SK-MEL-5 (cell line): Measurements from ENCODE around the genes OR56B4, MRPL17 and OR2D2.

RAMPAGE:
- cytosol, long total RNA: no peak
- long total RNA: no peak
- nucleus, long total RNA: no peak
Observed at GRCh38 chr11:6107377-6107901, at the start of gene OR56B4. TSS of gene OR56B4 (plus strand) at chr11:6107684.

GRCh38 chr11:6391122-6392259 is 1.2 kb downstream of the SMPD1 start:
RAMPAGE:
- cytosol, long total RNA: no peak
- long total RNA: no peak
- nucleus, long total RNA: no peak

DNA sequence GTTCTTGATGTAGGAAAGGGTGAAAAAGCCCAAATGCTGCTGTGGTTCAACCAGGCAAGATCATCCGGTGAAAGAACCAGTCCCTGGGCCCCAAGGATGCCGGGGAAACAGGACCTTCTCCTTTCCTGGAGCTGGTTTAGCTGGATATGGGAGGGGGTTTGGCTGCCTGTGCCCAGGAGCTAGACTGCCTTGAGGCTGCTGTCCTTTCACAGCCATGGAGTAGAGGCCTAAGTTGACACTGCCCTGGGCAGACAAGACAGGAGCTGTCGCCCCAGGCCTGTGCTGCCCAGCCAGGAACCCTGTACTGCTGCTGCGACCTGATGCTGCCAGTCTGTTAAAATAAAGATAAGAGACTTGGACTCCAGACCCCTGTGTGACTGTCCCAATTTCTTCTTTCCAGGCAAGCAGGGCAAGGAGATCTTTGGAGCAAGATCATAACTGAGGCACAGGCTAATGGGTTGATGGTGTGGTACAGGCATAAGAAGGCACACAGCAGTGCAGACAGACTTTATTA is 4.4 kb downstream of the SMPD1 start:
RAMPAGE:
- cytosol, long total RNA: no peak
- long total RNA: no peak
- nucleus, long total RNA: no peak

DNA sequence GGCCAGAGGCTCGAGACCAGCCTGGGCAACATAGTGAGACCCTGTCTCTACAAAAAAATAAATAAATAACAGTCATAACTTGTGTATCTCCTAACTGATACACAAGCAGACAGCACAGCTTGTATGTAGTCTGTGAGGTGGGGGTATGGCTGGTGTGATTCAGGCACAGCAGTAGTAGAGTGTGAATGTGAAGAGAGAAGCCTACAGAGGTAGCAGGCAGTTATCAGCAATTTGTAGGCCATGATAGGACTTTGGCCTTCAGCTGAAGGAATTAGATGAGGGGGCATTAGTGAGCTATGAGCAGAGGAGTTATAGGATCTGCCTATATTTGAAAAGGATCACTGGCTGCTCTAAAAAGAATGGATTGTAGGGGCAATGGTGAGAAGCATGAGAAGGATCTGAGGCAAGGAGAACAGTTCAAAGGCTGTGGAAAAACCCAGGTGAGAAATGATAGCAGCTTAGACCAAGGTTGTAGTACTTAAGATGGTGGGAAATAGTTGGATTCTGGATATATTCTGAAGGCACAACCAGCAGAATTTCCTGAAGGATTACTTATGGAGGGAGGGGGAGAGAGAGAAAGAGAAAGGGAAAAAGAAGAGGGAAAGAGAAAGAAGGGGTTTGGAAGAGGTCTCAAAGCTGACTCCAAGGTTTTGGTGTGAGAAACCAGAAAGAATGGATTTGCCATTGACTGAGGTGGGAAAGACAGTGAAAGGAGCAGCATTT is 1.3 kb upstream of the DNHD1 start:
RAMPAGE:
- cytosol, long total RNA: no peak
- long total RNA: no peak
- nucleus, long total RNA: no peak

DNA sequence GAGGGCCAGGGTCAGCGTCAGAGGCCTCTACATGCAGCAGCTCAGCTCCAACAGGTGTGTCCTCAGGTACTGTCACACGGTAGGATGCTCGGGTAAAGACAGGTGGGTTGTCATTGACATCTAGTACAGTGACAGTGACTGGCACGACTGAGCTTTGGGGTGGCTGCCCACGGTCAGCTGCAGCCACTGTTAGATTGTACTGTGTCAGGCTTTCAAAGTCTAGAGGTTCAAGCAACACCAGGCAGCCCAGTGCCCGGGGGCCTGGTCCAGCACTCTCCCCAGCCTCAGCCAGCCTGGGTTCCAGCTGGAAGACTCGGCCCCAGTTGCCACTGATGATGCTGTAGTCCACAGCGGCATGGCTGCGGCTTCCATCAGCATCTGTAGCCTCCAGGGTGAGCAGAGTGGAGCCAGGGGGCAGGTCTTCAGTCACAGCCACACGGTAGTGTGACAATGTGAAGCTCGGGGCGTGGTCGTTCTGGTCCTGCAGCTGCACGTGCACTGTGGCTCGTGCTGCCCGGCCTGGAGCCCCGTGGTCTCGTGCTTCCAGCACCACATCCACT is 4.6 kb upstream of the TPP1 start:
RAMPAGE:
- cytosol, long total RNA: no peak
- long total RNA: no peak
- nucleus, long total RNA: no peak

RAMPAGE:
- cytosol, long total RNA: start-site peak on the minus strand at chr11:6683285-6683337, 2,754 and 1,396 reads in 2 replicates
- long total RNA: start-site peak on the minus strand at chr11:6683269-6683342, 2,518 and 931 reads in 2 replicates
- nucleus, long total RNA: start-site peak on the minus strand at chr11:6683297-6683320, 139 and 81 reads in 2 replicates
Observed at GRCh38 chr11:6682561-6683818, at the start of gene MRPL17. TSS of gene MRPL17 (minus strand) at chr11:6683340.

GRCh38 chr11:6743367-6743952 is 28.3 kb downstream of the OR2AG2 start:
RAMPAGE:
- cytosol, long total RNA: no peak
- long total RNA: no peak
- nucleus, long total RNA: no peak

RAMPAGE:
- cytosol, long total RNA: no peak
- long total RNA: no peak
- nucleus, long total RNA: no peak
Observed at GRCh38 chr11:6892281-6892883, at the start of gene OR2D2. TSS of gene OR2D2 (minus strand) at chr11:6892500.

DNA sequence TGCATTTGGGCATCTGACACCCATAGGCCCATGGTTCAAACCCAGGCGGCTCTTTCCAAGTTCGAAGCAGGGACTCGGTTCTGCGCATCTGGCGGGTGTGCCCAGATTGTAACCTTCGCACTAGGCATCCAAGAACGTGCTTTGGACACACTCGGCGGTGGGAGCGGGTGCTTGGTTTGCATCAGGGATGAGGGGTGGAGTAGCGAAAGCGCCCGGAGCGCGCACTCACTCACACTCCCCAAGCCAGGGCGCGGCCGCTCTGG is 292 bp upstream of the SYT9 start:
RAMPAGE:
- cytosol, long total RNA: no peak
- long total RNA: no peak
- nucleus, long total RNA: no peak

GRCh38 chr11:7256755-7257467 is 5.2 kb downstream of the SYT9 start:
RAMPAGE:
- cytosol, long total RNA: no peak
- long total RNA: no peak
- nucleus, long total RNA: no peak

GRCh38 chr11:7579264-7579952 is 65.6 kb downstream of the PPFIBP2 start:
RAMPAGE:
- cytosol, long total RNA: no peak
- long total RNA: no peak
- nucleus, long total RNA: no peak

GRCh38 chr11:7600222-7600985 is 72.9 kb downstream of the CYB5R2 start:
RAMPAGE:
- cytosol, long total RNA: no peak
- long total RNA: no peak
- nucleus, long total RNA: start-site peak on the minus strand at chr11:7600345-7600374, 21 and 15 reads in 2 replicates

DNA sequence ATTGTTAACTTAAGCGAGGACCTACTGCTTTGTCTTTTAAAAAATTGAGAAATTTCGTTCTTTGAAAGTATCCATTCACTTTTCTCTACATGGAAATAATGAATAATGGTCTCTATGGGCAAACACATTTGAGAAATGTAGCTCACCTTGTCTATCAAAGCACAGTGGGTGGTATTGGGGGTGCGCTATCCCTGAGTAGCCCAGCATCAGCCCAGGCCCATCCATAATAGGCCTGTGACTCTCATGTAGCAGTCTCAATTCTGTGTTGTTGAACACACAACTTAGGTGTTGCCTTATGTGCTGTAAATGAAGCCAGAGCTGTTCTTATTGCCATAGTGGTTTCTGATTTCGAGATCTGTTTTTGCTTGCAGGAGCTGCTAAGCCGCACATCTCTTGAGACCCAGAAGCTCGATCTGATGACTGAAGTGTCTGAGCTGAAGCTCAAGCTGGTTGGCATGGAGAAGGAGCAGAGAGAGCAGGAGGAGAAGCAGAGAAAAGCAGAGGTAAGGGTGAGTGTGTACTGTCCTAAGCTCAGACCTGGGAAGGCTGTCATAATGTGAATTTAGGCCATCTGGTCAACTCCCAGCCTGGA is 63.3 kb downstream of the CYB5R2 start:
RAMPAGE:
- cytosol, long total RNA: no peak
- long total RNA: no peak
- nucleus, long total RNA: no peak

DNA sequence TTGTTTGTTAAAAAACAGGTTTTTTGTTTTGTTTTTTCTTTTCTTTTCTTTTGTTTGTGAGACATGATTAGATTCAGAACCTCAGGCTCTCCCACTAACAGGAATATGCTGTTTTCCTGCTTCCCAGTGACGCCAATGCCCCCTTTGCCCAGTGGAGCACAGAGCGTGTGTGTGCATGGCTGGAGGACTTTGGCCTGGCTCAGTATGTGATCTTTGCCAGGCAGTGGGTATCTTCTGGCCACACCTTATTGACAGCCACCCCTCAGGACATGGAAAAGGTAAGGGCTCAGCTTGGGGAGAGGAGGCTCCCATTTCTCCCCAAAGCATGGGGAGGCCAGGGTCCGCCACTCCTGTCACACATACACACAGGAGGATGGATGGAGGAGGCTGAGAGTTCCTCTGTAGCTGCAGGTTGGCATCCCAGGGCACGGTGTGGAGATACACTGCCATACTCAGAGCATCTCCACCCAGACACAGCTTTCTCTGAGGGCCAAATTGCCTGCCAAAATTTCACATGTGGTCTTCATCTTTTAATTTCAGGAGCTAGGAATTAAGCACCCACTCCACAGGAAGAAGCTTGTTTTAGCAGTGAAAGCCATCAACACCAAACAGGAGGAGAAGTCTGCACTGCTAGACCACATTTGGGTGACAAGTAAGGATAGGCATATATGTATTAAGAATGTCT is 24.9 kb downstream of the CYB5R2 start:
RAMPAGE:
- cytosol, long total RNA: no peak
- long total RNA: no peak
- nucleus, long total RNA: no peak

RAMPAGE:
- cytosol, long total RNA: no peak
- long total RNA: no peak
- nucleus, long total RNA: no peak
Observed at GRCh38 chr11:7905407-7906727, 25.2 kb downstream of the OR10A6 start.

DNA sequence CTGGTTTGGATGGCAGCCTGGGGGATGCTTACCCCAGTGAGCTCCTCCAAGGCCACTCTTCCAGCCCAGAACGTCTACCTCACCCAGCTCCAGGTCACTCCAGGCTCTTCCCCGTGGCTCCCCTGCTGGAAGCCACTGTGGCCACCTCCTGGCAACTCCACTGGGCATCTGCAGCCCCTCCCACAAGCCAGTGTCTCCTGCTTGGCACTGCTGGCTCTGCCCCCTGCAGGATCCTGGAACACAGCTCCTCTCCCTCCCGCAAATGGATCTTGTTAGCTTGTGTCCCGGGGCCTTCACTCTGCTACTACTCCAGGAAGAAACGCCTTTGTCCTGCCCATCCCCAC is 29.2 kb downstream of the LMO1 start:
RAMPAGE:
- cytosol, long total RNA: no peak
- long total RNA: no peak
- nucleus, long total RNA: no peak

DNA sequence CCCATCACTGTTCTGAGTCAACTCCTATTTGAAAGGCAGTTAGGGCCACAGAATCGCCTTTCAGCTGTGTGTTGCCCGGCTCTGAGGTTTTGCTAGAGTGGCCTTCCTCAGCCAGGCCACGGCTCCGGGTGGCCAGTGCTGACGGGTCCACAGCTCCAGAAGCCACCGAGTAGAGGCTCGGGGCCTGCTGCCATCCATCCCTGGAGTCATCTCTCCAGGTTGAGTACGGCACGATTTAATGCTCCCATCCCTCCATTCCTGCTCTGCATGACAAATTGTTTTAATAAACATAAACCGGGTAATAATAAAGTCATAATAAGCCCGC is 51.5 kb upstream of the LMO1 start:
RAMPAGE:
- cytosol, long total RNA: no peak
- long total RNA: no peak
- nucleus, long total RNA: no peak

GRCh38 chr11:8641623-8642475 is 40.6 kb downstream of the TRIM66 start:
RAMPAGE:
- cytosol, long total RNA: no peak
- long total RNA: no peak
- nucleus, long total RNA: no peak

GRCh38 chr11:8647956-8648327 is 34.5 kb downstream of the TRIM66 start:
RAMPAGE:
- cytosol, long total RNA: no peak
- long total RNA: no peak
- nucleus, long total RNA: no peak

RAMPAGE:
- cytosol, long total RNA: no peak
- long total RNA: no peak
- nucleus, long total RNA: no peak
Observed at GRCh38 chr11:8708799-8709758, 26.5 kb downstream of the RPL27A start.